Colon Carcinoma Metastatic in the Lung (tissue), 2 donors: ENCODE measurements around a stretch of chr20.

DNA sequence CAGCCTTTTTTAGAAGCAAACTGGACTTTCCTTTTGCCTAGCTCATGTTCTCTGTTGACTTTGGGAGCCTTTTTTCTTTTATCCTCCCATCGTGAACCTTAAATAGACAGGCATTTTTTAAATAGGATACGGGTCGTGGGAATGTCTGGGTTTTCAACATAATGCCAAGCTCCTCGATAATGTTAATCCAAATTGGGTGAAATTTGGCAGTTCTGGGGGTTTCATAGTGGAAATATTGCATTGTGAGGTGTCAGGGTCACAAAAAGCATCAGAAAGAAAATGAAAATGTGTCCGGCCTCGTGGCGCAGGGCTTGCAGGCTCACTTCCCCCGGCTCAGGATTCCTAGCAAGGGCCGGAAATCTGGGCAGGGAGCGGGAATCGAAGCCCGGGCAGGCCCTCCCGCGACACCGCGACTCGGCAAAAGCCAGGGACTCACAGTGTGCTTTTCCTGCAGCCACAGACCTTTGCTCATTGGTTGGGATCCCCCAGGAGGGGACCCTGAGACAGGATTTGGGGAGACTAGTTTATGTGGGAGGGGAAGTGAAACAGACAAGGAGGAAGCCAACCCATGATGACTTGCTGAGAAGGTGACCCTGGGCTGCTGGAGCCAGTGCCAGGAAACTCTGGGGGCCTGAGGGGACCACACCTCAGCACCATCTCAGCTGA lies 771 bp upstream of the CD93 start:
- PRO-cap, 2 experiments, result peak in 1 of 2 experiments; most common plus-strand start position 616 of the sequence (in 1); most common minus-strand start position 419 of the sequence (in 1)

GRCh38 chr20:23103136-23103879 lies 17.2 kb upstream of the CD93 start:
- PRO-cap, 2 experiments, result no peak in any of the 2 experiments

- PRO-cap, 2 experiments, result no peak in any of the 2 experiments
Measured at GRCh38 chr20:23151617-23153022, 66.0 kb upstream of the CD93 start.

- PRO-cap, 2 experiments, result no peak in any of the 2 experiments
Measured at GRCh38 chr20:23180274-23180901, 94.3 kb upstream of the CD93 start.

DNA sequence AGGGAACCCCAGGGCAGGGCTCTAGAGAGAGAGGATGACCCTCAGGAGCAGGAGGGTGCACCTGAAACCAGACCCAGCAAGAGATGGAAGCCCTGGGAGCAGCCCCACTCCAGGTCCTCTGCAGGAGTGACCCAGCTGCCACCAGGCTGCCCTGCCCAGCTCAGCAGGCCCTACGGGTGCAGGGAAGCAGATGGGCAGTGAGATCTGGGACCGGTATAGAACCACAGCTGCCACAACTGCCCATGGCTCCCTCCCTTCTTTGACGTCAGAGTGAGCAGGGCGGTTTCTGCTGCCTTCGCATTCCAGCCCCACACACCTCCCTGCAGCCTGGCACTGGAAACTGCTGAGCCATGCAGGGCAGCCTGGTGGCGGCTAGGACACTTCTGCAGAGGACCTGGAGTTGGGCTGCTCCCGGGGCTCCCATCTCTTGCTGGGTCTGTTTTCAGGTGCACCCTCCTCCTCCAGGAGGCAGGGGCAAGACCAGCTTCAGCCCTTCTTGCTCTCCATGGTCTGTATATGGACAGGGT lies 101.6 kb upstream of the CD93 start:
- PRO-cap, 2 experiments, result no peak in any of the 2 experiments

GRCh38 chr20:23190162-23190477 lies 104.0 kb upstream of the CD93 start:
- PRO-cap, 2 experiments, result no peak in any of the 2 experiments

GRCh38 chr20:23315190-23315389 lies 35.5 kb upstream of the NXT1 start:
- PRO-cap, 2 experiments, result no peak in any of the 2 experiments

DNA sequence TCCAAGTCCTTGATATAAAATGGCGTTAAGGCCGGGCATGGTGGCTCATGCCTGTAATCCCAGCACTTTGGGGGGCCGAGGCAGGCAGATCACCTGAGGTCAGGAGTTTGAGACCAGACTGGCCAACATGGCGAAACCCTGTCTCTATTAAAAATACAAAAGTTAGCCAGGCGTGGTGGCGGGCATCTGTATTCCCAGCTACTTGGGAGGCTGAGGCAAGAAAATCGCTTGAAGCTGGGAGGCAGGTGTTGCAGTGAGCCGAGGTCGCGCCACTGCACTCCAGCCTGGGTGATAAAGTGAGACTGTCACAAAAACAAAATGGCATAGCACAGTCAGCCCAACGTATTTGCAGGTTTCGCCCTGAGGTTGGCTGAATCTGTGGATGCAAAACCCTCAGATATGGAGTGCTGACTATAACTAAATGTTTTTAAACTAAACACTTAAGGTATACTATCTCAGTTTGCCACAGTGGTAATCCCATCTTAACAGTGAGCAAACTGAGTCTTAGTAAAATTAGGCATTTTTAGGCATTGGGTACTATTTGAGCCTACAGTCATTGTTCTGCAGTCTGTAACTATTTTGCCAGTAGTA lies 2.8 kb downstream of the NXT1 start:
- PRO-cap, 2 experiments, result no peak in any of the 2 experiments

GRCh38 chr20:23435908-23436609 lies 3.4 kb upstream of the CSTL1 start:
- PRO-cap, 2 experiments, result no peak in any of the 2 experiments

GRCh38 chr20:23436640-23437140 lies 2.8 kb upstream of the CSTL1 start:
- PRO-cap, 2 experiments, result peak in 1 of 2 experiments; most common minus-strand start chr20:23436796 (in 1)

- PRO-cap, 2 experiments, result no peak in any of the 2 experiments
Measured at GRCh38 chr20:23491238-23491444, 224 bp downstream of the CST8 start.

GRCh38 chr20:24502082-24502666 lies 32.7 kb downstream of the SYNDIG1 start:
- PRO-cap, 2 experiments, result no peak in any of the 2 experiments

DNA sequence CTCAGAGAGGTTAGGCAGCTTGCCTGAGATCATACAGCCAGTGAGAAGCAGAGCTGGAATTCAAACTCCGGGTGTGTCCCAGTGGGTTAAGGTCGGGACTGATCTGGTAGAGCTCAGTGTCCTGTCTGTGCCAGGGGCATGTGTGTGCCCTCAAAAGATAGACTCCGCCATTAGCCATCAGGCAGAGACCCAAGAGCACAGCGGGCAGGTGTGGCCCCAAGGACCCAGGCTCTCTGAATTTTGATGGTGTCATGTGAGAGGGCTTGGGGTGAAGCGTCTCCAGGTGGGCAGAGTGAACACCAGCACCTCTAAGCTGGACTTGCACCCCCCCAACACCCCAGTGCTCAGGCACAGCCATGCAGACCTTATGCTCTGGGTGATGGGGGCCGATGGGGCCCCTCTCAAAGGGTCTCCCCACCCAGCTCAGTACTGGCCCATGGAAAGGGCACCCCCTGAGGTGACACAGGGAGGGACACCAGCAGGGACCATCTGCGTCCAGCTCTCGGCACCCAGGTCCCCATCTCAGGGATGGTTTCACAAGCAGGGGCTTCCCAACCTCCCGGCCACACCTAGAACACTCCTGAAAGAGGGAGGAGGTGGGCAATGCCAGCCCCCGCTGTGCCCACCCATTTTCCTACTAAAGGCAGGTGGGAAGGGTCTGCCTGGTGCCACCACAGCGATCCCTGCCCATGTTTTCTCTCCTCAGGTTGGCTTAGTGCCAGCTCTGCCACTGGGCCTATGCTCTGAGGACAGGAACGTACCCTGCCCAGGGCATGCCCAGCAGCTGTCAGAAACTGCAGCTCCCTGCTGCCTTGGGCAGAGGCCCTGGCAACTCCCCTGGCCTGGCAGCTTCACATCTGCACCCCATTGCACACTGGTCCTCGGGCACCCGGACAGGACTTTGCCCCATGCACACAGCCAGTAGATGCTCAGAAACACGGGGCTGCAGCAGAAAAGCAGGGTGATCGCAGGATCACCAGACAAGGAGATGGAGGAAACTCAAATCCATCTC lies 3.5 kb downstream of the CST7 start:
- PRO-cap, 2 experiments, result no peak in any of the 2 experiments

DNA sequence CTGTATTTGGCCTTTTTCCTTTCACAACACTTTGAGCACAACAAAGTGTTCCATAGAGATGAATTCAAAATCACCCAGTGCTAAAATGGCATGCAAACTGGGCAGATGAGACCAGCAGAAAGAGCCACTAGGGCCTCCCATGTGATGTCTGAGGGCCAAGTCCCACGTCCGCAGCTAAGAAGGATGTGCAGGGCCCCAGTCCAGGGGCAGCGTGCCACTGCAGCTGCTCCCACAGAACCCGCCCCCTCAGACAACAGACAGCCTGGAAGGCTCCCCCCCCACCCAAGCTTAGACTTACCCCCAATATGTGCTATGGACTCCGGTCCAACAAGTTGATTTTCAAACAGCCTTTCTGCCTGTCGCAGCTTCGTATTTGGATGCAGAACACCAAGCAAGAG lies 14.1 kb downstream of the APMAP start:
- PRO-cap, 2 experiments, result no peak in any of the 2 experiments

DNA sequence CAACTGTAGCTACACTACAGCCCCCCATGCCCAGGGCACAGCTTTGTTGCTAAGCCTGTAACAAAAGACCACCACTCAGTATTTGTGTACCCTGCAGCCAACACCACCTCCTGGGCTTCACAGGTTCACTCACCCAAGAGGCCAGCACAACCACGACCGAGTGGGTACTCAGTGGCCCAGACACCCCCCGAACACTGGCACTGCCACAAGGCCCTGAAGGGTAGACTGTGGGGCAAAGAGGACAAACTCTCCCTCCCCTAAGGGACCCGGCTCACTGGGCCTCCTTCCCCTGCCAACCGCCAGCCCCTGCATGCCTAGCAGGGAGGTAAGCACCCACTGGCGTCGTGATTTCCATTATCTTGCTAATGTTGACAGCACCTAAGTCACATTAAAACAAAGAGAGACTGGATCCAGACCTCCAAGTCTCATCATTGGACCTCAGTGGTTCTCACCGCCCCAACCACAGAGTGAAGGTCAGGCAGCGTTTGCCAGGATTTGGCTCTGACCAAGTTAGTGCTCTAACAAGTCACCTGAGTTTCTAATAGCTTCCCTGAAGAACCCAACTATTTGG lies 13.9 kb upstream of the APMAP start:
- PRO-cap, 2 experiments, result no peak in any of the 2 experiments

DNA sequence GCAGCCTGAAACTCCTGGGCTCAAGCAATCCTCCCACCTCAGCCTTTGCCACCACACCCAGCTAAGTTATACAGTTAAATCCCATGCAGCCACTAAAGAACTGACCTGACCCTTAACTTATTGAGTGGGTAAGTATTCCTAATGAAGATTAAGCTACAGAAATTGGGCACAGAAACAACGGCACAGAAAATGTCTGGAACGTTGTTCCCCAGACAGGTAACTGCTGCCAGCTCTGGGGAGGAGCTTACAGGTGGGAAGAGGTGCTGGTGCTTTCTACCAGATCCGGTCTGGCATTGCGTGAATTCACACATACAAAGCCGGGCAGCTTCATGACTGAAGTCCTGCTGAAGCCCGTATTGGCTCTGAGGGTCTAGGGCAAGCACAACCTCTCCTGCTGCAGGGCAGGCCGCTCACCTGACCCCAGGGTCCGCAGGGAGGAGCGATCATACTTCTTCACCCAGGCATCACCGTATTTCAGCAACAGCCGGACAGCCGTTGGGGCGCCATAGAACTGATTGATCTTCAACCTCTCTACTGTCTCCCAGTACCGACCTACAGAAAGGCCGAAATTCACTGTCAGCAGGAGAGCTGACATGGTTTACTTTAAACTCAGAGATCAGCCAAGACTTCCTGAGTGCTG lies 27.2 kb upstream of the APMAP start:
- PRO-cap, 2 experiments, result no peak in any of the 2 experiments

GRCh38 chr20:25037596-25038180 lies 20.3 kb downstream of the ACSS1 start:
- PRO-cap, 2 experiments, result no peak in any of the 2 experiments

GRCh38 chr20:25058546-25059356 lies 812 bp upstream of the ACSS1 start:
- PRO-cap, 2 experiments, result peak in 1 of 2 experiments; most common minus-strand start chr20:25058980 (in 1)

DNA sequence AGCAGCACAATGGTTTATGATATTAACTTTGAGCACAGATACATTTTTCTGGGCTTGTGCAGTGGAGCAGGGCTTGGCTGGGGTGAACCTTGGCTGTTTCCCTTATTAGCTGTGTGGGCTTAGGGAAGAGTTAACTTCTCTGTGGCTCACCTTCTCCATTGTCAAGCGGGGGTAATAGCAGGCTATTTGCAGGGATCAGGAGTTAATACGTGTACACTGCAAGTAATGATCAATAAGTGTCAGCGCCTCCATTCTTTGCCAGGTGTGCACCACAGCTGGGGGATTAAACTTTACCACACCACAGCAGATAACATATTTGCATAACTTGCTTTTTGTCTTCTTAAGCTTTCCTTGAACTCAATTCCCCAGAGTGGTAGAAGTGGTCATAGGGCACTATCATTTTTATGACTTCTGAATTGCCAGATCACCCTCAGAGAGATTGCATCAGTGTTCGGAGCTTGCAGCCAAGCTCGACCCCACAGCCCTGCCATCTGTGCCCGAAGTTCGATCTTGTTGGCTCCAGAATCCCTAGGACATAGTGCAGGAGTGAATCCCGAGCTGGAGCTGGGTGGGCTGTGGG lies 1.5 kb upstream of the PYGB start:
- PRO-cap, 2 experiments, result peak in 2 of 2 experiments; most common plus-strand start position 450 of the sequence (in 2)

DNA sequence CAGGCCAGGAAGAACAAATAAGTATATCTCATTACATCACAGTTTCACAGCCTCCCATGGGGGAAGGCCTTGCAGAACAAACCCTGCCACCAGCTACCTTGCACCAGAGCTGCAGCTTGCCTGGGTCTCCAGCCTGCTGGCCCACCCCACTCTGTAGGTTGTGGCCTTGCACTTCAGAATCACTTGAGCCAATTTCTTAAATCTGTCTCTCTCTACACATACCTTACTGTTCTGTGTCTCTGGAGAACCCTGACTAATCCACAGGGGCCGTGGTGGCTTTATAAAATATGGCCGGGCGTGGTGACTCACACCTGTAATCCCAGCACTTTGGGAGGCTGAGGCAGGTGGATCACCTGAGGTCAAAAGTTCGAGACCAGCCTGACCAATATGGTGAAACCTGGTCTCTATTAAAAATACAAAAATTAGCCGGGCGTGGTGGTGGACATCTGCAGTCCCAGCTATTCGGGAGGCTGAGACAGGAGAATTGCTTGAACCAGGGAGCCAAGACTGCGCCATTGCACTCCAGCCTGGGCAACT lies 5.3 kb downstream of the PYGB start:
- PRO-cap, 2 experiments, result no peak in any of the 2 experiments